ENCODE measurements around a stretch of chr1.

GRCh38 chr1:225842164-225843221 is 32.6 kb downstream of the EPHX1 start:
- RRBS, 2 experiments, result no CpG with 5 or more reads among the region's 16 CpGs

- RRBS, 2 experiments, result no CpG with 5 or more reads among the region's 5 CpGs
Measured at GRCh38 chr1:225908694-225909218, 15.3 kb downstream of the PYCR2 start.

- RRBS, 2 experiments, result no CpG with 5 or more reads among the region's 25 CpGs
Measured at GRCh38 chr1:226082876-226083291, 20.4 kb downstream of the H3-3A start.

- RRBS, 2 experiments, result no CpG with 5 or more reads among the region's 7 CpGs
Measured at GRCh38 chr1:226120680-226121034, 58.1 kb downstream of the H3-3A start.

- RRBS, 2 experiments, result no CpG with 5 or more reads among the region's 9 CpGs
Measured at GRCh38 chr1:226125783-226126132, 60.8 kb downstream of the ACBD3 start.

- RRBS, 2 experiments, result 46% methylated on average over 2 of the region's 29 CpGs
Measured at GRCh38 chr1:226127287-226128362, 58.9 kb downstream of the ACBD3 start.

DNA sequence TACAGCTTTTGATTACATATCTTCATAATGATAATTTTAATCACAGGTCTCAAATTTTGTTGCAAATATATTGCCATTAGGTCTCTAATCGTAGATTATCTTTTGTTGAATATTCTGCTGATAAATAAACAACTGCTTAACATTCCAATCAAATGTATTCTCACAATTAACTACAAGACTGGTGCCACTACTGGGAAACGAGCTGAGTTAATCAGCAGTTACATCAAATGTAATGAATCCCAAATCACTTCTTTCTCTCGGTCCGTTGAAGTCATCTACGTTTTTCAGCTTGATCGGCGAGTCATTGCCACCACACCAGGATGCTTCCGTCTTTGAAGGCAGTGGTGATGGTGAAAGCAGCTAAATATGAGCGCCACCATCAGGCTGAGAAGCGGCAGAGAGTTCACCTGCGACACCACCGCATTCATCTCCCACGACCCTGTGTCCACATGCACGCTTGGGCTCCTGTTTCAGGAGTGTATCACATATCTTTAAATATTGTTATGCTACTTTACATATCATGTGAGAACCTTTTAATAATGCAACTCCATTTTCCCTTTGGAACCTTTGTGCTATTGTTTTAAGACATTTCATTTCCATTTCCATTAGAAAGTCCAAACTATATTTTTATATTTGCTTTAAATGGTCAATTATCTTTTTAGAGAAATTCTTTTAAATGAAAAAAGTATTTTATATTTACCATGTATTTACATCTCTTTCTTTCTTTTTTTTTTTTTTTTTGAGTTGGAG is 24.4 kb upstream of the LIN9 start:
- RRBS, 2 experiments, result no CpG with 5 or more reads among the region's 14 CpGs

DNA sequence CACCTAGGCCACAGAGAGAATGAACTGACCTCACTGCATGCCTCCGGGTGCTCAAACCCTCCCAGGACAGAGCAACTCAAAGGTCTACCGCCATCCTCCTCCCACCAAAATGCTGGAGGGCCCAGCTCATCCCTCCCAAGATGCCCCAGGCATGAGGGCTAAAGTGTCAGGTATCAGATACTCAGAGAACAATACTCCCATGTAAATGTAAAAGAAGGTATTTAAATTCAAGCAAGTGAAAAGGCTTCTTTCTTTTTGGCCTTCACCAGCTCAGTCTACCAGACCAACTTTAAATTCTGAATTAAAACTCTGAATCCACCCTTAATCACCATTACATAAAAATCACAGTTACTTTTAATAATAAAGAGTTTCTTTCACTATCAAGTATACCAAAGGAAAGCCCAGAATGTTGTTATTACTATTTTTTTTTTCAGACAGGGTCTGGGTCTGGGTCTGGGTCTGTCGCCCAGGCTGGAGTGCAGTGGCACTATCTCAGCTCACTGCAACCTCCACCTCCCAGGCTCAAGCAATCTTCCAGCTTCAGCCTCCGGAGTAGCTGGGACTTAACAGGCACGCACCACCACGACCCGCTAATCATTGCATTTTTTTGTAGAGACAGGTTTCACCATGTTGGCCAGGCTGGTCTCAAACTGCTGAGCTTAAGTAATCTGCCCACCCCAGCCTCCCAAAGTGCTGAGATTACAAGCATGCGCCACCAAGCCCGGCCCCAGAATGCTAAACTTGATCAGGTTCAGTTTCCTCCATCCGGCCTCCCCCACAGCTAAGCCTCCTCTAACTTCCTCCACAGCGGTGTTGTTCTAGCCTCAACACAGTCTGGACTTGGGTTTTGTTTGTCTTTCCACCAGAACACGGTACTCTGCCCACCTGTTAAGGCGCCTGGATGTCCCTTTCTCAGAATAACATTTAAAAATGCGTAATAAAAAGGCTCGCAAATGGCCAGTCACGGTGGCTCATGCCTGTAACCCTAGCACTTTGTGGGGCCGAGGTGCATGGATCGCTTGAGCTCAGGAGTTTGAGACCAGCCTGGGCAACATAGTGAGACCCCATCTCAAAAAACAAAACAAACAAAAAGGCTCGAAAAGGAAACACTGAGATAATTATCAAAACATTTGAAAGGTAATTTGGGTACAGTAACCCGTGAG is 2.6 kb downstream of the PARP1 start:
- RRBS, 2 experiments, result no CpG with 5 or more reads among the region's 20 CpGs

GRCh38 chr1:226464146-226464678 is 56.3 kb upstream of the PARP1 start:
- RRBS, 2 experiments, result 56 to 80% methylated on average over 4 to 5 of the region's 21 CpGs

GRCh38 chr1:226657608-226658067 is 81.4 kb downstream of the ITPKB start:
- RRBS, 2 experiments, result no CpG with 5 or more reads among the region's 8 CpGs

- RRBS, 2 experiments, result no CpG with 5 or more reads among the region's 2 CpGs
Measured at GRCh38 chr1:226679209-226679677, 59.8 kb downstream of the ITPKB start.

DNA sequence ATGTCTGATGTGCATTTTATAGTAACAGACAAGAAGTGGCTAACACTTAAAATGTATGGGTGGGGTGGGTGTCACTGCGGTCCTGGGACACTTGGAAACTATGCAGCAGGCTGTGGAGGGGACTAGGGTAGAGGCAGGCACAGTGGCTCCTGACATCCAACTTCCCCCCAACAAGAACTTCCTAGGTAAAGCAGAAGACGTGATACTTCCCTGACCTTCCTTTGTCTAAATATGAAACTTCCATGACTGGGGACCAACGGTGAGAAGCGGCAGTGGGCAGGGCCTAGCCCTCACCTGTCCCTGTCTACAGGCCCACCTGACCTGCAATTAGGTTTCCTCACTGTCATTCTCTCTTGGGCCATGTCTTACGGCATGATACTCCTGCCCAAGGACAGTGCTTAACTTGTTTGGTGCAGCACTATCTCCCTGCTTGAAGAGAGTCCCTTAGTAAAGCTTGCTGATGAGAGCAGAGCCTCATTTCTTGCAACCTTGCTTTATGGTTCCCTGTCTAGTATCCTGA is 29.6 kb downstream of the ITPKB start:
- RRBS, 2 experiments, result no CpG with 5 or more reads among the region's 5 CpGs

GRCh38 chr1:226712934-226714061 is 25.8 kb downstream of the ITPKB start:
- RRBS, 2 experiments, result 89 to 92% methylated on average over 5 of the region's 25 CpGs

GRCh38 chr1:226717130-226717760 is 21.8 kb downstream of the ITPKB start:
- RRBS, 2 experiments, result no CpG with 5 or more reads among the region's 11 CpGs

GRCh38 chr1:226730470-226731344 is 8.4 kb downstream of the ITPKB start:
- RRBS, 2 experiments, result no CpG with 5 or more reads among the region's 4 CpGs

GRCh38 chr1:226875103-226875619 is 4.7 kb downstream of the PSEN2 start:
- RRBS, 2 experiments, result no CpG with 5 or more reads among the region's 11 CpGs

DNA sequence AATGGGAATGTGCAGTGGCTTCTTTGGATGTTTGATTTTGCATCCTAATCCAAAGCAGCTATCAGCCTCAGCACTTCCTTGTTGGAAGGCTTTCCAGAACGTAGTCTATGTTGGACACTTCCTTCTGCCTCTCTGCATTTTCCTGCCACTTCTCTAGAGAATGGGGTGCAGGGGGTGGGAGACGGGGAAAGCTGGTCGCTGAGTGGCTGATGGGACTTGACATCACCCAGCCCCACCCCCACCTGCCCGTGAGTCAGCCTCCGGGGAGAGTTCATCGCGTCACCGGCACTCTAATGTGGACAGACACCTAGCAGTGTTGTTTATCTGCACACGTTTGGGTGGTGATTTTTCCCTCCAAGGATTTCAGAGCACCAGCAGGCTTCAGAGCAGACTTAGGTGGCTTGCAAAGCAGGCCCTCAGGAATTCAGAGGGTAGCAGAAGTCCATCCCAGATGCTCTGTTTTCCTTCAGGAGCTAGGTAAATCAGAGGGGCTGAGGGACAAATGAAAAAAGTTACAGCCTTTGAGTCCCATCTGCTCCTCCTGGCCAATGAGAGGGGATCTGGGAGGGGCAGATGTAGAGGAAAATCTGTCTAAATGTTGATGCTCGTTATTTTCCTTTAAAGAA is 5.6 kb downstream of the PSEN2 start:
- RRBS, 2 experiments, result no CpG with 5 or more reads among the region's 10 CpGs

- RRBS, 2 experiments, result no CpG with 5 or more reads among the region's 3 CpGs
Measured at GRCh38 chr1:226920297-226920984, 19.7 kb upstream of the COQ8A start.

GRCh38 chr1:226942935-226943739 is 3.0 kb downstream of the COQ8A start:
- RRBS, 2 experiments, result no CpG with 5 or more reads among the region's 7 CpGs

DNA sequence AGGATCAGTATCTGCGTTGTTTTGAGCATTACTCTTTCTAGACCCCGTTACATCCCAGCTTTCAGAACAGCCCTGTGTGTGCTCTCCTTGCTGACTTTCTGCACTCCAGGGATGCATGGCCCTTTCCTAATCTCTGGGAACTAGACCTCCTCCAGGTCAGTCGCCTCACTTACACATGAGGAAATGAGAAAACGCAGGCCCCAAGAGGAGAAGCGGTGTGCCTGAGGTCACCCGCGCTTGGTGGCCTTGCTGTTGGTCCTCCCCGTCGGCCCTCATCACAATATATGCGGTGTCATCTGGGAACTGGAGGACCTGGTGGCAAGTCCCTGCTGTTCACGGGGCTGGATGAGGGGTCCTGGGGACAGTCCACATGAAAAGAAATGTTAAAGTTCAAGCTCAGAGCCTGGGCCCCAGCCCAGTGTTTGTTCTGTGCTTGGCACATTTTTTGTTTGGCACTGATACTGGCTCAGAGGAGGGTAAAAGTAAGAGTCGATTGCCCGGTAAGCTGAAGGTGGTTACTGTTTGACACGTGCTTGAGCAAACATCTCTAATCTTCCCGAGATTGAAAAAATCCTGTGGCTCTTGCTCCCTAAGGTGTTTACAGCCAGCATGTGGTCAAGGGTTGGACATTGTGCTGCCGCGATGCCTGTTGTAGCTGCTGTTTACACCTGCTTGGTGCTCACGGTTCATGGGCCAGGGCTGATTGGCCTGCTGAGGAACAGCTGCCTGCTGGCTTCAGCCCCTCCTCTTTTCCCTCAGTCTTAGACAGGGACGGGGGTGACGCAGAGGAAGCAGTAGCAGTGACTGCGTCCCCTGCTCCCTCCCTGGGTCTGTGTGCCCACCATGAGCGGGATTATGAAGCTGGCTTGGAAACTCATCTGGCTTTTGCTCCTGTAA is 5.2 kb downstream of the COQ8A start:
- RRBS, 2 experiments, result no CpG with 5 or more reads among the region's 22 CpGs